UCH-1 (cell line): ENCODE data around the genes ATM and POGLUT3.

- RRBS = no CpG with 5 or more reads among the region's 58 CpGs
Measured at GRCh38 chr11:108222853-108223884, at the start of gene ATM. Gene ATM, plus strand, starts transcription at chr11:108223067.

GRCh38 chr11:108223885-108224351 lies 1.1 kb downstream of the ATM start:
- RRBS = no CpG with 5 or more reads among the region's 5 CpGs

- RRBS = 4% methylated on average over 21 of the region's 87 CpGs
Measured at GRCh38 chr11:108497957-108498789, at the start of gene POGLUT3. Gene POGLUT3, minus strand, starts transcription at chr11:108498384.

GRCh38 chr11:108565670-108566023 lies 27.9 kb downstream of the EXPH5 start:
- RRBS = no CpG with 5 or more reads among the region's 3 CpGs

DNA sequence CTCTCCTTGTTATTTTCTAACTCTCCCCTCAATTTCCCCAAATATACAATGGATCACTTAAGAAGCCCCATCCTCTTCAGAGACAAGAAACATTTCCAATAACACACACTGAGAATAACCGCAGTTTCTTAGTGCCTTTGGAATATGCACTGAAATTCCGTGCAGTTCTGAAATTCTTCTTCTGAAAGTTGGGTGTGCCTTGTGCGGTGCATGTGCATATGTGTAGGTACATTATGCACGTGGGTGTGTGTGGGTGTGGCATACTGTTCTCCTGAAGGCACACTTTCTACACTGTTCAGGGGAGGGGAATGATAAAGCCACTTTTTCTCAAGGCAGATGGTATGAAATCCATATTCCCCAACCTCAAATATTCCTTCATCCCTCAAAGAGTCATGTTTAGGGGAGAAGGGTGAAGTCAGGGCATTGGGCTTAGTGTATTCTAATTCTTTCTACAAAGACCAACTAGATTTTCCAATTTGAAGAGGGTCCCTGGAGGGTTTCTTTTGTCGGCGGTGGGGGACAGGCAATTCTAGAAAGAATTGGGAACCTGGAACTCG lies 1.6 kb downstream of the EXPH5 start:
- RRBS = no CpG with 5 or more reads among the region's 7 CpGs

- RRBS = no CpG with 5 or more reads among the region's 7 CpGs
Measured at GRCh38 chr11:110087773-110088628, 5.2 kb upstream of the ZC3H12C start.

- RRBS = no CpG with 5 or more reads among the region's 14 CpGs
Measured at GRCh38 chr11:110091813-110092441, 1.3 kb upstream of the ZC3H12C start.

DNA sequence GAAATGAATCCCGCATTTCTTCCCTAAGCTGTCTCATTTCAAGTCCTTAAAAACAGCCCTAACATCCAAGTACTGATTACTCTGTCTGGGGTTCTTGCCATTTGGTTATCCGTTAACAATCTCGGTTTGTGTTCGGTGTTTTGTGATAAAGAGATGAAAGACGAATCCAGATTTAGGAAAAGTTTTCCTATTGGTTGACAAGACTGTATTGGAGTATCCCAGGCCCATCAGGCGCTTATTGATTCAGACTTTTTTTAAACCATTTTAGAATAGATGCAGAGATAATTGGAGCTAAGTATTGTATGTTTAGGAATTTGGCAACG lies 858 bp downstream of the ZC3H12C start:
- RRBS = no CpG with 5 or more reads among the region's 7 CpGs

GRCh38 chr11:110354947-110355715 lies 58.7 kb upstream of the RDX start:
- RRBS = no CpG with 5 or more reads among the region's 8 CpGs

DNA sequence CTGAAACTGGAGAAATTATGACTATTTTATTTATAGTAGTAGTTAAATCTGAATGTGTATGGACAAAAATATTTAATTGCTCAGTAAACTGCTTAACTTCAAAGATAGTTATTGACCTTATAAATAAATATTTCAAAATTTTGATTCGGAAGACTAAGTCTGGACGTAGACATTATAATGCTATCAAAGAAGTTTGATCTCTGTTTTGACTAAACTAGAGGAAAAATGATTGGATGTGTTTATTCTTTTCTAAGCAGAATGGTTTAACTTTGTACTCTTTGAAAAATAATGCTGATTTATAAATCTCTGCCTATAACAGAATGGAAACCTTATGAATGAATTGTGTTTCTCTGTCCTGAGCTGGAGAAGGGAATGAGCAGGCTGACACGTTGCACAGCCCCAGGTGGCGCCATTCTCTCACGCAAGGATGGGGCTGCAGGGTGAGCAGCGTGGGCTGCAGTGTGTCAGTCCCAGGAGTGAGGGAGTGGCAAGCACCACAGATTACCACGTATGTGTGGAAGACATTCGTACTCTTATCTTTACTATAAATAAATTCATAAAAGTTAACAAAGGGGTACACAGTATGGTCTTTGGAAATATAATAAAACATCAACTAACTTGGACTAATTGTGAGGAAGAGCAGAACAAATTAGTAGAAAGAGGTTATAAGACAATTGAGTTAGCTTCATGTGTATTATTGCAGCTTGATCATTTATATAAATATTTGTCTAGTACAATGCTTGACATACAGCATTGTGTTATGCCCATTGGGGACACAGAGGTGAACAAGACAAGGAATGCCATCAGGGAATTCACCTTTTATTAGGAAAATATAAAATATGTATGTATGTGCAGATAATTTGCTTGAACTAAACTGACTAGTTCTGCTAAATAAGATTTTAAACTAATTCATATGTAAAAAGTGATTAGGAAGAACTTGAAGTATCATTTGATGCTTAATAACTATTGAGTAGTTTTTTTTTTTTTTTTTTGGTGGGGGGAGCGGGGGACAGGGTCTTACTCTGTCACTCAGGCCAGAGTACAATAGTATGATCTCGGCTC lies 33.5 kb downstream of the FDX1 start:
- RRBS = no CpG with 5 or more reads among the region's 10 CpGs

DNA sequence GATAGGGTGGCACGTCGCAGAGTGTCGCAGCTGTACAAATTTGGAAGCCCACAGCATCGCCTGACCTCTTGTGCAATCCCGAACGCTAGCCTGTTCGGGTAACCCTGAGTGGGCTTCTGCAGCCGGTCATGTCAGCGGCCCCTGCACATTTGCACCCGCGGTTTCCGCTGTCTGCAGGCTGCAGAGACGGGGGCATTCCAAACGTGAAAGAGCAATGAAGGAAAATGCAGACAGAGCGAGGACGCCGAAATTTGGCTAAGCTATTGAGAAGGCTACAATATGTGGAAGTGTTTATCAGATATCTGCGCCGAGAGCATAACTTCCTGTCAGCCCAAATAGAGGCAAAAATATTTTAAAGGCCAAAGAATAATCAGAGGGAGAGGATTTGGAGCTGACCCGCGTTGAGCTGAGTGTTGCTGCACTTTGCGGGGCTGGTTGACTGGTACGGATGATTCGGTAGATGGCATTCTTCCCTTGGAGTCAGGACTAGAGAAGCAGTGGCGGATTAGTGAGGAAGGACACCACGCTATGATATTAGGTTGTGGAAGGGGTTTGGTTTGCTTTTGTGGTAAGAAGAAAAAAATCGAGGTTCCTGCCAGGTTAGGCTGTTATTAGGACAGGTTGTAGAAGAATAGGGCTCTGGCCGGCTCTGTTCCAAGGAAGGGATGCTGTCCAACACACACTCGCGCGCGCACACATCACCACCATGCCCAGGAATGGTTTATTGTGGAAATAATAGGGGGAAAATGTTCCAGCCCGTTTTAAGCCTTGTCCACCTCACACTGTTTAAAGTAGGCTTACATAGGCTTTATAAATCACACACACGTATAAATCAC lies 895 bp upstream of the ARHGAP20 start:
- RRBS = no CpG with 5 or more reads among the region's 34 CpGs

DNA sequence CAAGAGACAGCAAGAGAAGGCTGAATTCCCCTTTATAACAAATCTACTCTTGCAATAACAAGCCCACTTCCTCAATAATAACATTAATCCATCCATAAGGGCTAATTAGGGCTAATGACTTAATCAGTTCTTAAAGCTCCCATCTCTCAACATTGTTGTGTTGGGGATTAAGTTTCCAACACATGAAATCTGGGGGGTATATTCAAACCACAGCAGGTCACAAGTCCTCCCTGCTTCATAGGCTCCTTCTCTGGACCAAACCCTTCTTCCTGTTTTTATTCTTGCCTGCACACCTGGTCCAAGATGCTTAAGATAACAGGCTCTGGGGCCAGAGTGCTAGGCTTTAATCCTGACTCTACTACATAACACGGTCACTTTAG lies 68.0 kb upstream of the POU2AF2 start:
- RRBS = no CpG with 5 or more reads among the region's 1 CpG

GRCh38 chr11:111361878-111362347 lies 17.2 kb downstream of the POU2AF1 start:
- RRBS = no CpG with 5 or more reads among the region's 6 CpGs

DNA sequence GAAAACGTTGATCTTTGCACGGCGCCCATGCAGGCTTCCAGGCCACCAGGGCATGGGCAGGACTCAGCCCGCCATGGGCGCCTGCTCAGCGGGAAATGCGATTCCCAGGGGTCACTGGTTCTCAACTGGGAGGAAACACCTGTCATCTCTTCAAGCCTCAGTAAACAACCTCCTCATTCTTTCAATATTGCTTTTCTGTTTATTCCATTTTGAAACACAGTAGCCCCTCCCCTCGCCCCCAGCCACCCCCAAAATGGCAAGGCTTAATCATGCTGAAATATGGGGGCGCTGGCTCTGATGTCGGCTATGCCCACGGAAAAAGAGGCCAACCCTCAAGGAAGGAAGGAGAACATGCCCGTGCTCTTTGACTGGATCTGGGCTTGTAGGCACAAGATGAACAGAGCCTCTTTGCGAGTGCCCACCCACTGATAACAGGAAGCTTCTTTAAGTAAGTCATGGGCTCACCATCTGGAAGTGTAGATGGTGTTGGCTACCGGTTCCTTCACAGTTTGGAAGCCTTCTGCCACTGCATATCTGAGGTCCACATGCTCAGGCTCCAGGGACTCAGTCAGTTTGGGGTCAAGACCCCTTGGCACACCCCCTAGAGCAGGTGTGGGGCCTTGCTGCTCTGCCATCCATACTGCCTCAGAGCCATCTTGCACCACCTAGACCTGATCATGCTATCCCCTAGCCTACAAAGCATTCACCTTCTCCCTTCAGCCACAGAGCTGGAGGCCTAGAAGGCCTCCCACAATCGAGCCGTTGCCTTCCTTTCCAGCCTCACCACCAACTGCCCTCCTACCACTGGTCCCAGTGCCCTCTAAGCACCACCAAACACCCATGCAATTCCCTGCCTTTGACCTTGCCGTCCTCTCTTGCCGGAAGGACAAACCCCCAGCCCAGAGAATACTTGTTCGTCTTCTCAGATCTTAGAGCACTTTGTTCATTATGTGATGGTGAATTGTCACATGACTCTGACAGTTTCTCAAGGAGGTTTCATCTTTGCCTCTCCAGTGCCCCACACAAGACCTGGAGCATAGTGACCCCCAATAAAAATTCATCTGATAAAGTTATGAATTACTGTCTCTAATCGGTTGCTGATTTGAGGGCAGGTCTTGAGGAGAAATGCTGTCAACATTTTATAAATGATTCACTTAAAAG lies 913 bp upstream of the POU2AF1 start:
- RRBS = no CpG with 5 or more reads among the region's 20 CpGs

DNA sequence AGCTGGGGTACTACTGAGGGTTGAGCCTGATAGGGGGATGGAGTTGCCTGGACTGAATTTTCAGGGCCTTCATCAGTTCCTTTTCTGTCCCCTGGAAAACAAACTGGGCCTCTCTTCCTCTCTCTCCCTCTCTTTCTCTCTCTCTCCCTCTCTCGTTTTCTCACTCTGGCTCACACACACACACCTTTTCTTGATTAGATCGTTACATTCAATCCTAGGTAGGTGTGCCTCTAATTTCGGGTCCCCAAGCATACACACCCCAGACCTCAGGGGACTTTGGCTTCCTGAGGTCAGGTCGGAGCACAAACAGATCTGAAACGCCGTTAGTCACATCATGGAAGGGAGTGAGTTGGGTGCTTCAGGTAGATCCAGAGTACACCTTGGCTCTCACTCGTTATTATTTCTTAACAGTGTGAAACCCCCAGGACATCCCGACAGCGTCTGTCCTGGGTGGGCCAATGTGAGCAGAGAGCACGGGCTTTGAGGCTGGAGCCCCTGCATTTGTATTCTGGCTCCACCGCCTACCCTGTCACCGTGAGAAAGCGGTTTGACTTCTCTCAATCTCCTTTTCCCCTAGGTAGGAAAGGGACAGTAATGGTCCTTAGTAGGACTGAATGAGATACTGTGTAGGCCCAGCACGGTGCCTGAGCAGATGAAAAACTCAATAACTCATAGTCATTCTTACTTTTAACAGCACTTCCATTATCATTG lies 37.3 kb upstream of the POU2AF1 start:
- RRBS = no CpG with 5 or more reads among the region's 14 CpGs

DNA sequence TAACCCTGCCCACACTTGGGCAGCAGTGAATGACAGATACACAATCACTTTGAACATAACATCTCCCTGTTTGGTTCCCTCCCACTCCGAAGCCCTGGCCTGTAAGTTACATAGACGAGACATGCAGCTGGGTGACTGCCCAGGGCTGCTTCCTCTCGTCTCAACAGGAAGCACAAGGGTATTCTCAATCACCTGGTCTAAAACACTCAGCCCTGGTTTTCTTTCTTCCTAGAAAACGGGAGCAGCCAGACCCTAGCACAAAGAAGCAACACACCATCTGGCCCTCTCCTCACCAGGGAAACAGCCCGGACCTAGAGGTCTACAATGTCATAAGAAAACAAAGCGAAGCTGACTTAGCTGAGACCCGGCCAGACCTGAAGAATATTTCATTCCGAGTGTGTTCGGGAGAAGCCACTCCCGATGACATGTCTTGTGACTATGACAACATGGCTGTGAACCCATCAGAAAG lies 19.4 kb downstream of the LAYN start:
- RRBS = 60% methylated on average over 1 of the region's 10 CpGs

DNA sequence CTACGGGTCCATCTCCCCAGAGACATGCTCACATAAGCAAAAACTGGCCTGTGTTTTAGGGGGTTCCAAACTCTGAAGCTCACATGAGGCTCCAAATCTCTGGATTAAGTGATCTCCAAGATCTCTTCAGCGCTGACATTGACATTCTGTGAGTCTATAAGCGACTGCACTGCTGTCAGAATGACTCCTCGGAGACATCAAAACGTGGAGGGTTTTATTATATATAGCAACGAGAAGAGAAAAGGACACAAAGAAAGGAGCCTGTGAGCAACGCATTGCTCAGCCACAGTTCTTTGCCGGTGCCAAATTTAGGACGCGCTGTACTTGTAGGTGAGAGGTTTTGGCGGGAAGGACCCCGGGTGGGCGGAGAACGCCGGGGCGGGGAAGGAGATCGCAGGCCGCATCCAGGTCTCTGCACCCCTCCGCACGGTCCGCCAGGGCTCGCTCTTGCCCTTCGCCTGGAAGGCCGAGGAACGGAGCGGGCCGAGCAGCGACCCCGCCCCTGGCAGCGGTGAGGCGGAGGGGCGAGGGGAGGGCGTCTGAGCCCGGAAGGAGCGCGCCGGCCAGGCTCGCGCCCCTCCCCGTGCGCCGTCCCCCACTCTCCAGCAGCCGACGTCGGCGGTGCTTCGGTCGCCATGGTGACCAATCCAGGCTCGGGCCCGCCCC lies 413 bp upstream of the SIK2 start:
- RRBS = 7% methylated on average over 5 of the region's 50 CpGs

- RRBS = no CpG with 5 or more reads among the region's 2 CpGs
Measured at GRCh38 chr11:111630062-111631009, 28.1 kb downstream of the SIK2 start.

DNA sequence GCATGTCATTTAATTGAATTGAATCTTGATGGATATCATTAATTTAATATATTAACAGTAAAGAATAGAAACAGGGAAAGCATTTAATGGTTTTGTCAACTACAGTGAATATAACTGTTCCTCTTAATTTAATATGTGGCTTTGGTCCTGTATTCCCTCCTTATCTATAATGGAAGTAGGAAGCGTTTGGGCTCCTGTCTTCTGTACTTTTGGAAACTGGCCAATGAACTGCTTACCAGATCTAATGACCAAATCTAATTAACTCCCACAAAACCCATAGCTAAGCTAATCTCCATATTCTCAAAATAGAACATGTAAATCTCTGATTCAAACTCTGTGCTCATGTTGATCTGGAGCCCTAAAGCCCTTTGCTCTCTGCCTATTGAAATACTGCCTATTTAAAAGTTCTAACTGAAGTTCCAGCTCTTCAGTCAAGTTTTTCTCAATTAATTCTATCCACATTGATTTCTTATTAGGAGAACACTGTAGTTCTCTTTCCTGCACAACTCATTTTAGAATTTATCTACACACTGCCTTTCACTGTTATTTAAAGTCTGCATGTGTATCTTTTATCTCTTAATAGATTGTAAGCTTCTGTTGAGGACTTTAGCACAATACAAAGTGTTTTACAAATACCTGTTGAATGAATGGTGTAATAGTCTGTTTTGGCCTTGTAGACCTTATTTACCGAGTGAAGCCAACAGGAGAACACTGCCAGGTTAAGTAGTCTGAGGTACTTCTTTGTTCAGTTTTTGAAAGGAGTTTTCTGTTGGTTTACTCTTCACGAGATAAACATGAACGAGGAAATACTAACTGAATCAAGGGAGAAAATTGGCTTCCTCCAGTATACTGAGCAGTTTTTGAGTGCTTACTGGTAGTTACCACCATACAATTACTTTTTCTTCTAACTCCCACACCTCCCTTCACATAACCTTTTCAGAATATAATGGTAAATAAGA lies 30.8 kb downstream of the SIK2 start:
- RRBS = no CpG with 5 or more reads among the region's 4 CpGs

GRCh38 chr11:111662196-111662589 lies 59.9 kb downstream of the SIK2 start:
- RRBS = no CpG with 5 or more reads among the region's 6 CpGs